ENCODE measurements around the genes SLX4 and TRAP1.

DNA sequence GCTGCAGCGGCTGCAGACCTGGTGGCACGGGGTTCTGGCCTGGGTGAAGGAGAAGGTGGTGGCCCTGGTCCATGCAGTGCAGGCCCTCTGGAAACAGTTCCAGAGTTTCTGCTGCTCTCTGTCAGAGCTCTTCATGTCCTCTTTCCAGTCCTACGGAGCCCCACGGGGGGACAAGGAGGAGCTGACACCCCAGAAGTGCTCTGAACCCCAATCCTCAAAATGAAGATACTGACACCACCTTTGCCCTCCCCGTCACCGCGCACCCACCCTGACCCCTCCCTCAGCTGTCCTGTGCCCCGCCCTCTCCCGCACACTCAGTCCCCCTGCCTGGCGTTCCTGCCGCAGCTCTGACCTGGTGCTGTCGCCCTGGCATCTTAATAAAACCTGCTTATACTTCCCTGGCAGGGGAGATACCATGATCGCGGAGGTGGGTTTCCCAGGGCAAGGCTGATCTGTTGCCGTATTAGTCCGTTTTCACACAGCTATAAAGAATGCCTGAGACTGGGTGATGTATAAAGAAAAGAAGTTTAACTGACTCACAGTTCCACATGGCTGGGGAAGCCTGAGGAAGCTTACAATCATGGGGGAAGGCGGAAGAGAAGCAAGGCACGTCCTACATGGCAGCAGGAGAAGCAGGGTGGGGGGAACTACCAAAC is 3.8 kb downstream of the IL32 start:
- PRO-cap: no peak
- RAMPAGE, long total RNA: no peak

- PRO-cap: no peak
- RAMPAGE, long total RNA: no peak
Measured at GRCh38 chr16:3158096-3158534, 23.3 kb downstream of the ZNF213 start.

- PRO-cap: no peak
- RAMPAGE, long total RNA: no peak
Measured at GRCh38 chr16:3188696-3189813, 45.9 kb downstream of the ZNF200 start.

DNA sequence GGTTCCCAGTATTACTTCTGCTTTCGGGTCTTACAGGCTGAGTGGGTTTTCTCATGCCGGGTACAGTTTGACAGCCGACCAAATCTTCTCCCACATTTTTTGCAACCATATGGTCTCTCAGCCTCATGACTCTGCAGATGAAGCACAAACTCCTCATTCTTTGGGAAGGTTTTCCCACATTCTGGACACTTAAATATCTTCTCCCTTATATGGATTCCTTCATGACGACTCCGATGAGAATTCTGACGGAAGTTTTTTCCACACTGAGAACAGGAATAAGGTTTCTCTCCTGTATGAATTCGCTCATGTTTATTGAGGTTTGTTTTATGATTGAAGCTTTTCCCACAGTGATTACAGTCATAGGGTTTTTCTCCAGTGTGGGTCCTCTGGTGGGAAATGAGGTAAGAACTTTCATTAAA is 11.1 kb downstream of the ZNF200 start:
- PRO-cap: no peak
- RAMPAGE, long total RNA: no peak

DNA sequence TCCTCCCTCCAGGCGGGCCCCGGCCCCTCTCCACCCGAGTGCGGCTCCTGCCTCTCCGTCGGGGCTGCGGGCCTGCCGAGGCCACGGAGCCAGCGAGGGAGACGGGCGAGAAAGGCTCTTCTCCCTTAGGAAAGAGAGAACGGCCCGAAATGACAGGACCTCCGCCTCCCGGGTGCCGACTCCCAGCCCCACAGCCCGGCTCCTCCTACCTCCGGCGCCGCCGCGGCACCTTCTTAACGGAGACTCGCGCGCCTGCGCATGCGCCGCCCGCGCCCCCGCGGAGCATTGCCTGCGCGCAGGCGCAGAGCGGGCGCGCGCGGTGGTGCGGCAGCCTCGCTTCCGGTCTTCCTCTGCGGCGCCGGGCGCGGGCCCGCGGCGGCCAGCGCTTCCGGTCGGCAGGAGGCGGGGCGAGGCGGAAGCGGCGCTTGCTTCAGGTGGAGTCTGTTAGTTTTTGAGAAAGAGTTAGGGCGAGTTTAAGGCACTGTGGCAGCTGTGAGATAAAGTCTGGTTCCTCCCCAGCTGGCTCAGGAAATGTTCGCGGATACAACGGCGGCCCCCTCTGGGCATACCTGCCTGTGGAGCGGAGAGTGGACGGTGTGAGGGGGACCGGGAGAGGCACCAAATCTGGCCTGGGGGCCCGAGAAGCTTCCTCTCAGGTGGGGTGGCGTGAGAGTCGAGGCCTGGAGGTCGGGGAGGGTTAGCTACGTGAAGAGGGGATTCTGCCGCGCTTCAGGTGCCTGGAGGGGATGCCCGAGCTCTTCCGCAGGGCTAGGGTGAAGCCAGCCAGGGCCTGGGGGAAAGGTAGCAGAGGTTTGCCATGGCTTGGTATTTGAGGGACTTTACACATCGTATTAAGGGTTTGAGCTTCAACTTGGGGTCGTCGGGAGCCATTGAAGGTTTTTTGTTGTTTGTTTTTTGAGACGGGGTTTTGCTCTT is at the start of gene SLX4:
Gene SLX4 (minus strand): TSS at position 256 of the 936 bp plus-strand sequence.
- PRO-cap: bidirectional peak, plus-strand start at position 398 of the sequence, minus-strand start at position 207 of the sequence
- RAMPAGE, long total RNA: no peak

GRCh38 chr16:3645797-3646153 is 8.7 kb upstream of the DNASE1 start:
- PRO-cap: no peak
- RAMPAGE, long total RNA: no peak

DNA sequence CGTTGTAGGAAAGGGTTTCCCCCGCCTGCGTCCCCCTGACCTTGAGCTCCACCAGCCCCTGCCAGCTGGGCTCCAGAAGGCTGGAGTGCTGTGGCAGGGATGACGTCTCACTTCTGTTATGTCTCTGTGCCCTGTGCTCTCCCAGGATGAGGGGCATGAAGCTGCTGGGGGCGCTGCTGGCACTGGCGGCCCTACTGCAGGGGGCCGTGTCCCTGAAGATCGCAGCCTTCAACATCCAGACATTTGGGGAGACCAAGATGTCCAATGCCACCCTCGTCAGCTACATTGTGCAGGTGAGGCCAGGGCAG is 691 bp downstream of the DNASE1 start:
- PRO-cap: no peak
- RAMPAGE, long total RNA: no peak

DNA sequence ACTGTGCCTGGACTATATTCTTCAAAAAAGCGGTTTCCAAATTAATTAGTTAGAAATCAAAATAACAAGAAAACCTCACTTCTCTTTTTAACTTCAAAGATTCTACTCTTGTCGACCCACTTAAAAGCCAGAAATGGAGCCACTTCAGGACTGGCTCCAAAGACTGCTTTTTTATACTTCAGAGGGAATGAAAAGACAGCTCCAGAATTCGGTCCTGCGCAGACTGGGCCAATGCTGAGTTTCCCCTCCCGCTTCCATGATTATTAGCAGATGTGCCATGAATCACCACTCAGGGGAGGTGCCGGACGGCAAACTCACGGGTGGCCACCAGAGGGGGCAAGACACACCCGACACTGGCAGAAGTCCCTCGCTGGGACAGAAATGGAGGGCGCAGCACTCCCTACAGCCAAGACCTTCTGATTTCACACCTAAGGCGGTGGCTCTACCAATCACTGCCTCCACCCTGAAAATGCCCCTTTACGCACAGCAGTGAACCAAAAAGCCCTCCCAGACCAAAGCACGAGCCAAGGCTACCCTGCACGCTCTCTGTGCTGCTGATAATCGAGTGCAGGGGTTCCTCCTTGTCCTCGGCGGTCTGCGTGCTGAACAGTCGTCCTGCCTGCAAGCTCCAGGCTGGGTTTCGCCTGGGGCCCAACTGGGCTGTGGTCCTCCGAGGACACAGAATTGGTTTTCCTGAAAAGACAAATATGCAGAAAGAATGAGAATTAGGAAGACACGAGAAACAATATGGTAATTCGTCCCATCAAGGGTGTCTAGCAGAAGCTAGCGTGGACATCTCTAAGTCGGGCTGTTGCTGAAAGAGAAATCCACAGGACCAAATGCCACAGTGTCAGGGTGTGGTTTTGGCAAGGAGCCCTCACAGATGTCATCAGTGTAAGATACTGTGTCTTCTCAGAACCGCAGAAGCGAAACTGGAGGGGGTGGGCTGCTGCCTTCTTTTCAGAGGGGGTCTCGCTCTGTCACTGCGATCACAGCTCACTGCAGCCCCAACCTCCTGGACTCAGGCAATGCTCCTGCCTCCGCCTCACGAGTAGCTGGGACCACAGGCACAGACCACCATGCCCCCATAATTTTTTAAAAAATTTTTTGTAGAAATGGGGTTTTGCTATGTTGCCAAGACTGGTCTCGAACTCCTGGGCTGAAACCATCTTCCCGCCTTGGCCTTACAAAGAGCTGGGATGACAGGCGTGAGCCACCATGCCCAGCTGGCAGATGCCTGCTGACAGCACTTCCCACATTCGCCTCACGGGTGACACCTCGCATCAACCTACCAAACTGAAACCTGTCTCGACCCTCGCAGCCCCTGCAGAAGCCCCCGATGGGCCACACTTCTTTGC is 26.6 kb downstream of the TRAP1 start:
- PRO-cap: no peak
- RAMPAGE, long total RNA: no peak

DNA sequence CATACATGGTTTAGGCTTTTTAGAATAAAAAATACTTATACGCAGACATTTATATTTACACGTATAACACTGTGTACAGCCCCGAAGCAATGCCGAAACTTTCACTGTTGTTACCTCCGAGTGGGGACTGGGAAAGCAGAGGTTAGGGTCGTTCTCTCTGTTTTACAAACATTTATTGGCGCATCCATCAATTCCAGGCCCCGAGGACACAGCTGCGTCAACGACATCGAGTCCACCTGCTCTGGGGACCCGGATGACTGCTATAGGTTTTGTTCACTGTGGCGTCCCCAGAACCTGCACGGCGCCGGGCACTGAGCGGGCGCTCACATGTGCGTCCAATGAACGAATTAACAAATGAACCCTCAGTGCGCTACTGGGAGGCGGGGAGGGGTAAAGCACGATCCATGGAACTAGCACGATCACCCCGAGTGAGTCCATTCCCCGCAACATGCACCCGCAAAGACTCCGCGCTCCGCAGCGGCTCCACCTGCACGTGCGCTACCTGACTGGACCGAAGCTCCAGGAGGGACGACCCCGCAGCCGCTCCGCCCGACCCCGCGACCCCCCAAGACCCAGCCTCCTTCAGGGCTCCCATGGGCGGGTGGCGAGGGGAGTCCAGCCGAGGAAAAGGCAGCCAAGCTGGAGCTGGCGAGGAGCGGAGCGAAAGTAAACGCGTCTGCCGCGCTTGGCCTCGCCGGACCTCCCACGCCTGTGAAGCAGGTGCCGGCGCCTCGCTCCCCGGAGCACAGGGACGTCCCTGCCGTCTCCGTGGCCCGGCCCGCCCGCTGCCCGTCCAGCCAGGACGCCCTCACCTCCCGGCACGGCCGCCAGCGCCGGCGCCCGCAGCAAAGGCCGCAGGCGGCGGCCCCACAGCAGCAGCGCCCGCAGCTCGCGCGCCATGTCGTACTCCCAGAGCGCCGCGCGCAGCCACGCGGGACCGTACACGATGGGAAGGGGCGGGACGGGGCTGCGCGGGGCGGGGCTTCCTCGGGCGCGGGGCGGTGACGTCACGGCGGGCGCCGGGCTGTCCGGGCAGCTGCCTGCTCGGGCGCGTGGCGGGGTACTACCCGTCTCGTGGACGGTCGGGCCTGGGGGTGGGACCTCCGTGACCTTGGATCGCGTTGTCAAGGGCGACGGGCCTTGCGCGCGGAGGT is at the start of gene TRAP1:
Gene TRAP1 (minus strand): TSS at position 916 of the 1,154 bp plus-strand sequence.
- PRO-cap: bidirectional peak, plus-strand start at position 1,022 of the sequence, minus-strand start at position 903 of the sequence
- RAMPAGE, long total RNA: no peak

GRCh38 chr16:3727275-3727809 is 10.0 kb upstream of the TRAP1 start:
- PRO-cap: no peak
- RAMPAGE, long total RNA: no peak

DNA sequence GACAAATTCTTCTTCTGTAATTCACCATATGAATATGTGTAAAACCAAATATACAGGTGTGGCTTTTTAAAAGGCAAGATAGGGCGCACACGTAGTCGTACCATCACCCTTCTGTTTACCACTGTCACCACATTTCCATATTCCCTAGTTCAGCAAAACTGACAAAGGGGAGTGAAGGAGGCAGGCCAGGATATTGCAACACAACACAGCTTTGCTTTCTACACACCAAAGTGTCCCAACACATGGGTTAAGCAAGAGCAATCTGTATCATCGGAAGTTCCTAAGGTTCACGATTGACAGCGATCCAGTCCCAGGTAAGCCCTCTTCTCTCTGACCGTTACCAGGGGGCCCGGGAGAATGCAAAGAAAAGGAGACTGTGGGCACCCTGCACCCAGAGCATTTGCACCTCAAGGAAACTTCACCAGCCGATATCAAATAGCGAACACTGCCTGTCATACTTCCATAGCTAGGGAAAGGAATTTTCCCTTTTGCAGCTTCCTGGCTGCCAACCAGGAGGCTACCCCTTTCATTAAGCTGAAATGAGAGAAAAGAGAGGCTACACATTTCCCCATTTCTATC is 23.1 kb downstream of the CREBBP start:
- PRO-cap: no peak
- RAMPAGE, long total RNA: no peak

GRCh38 chr16:3879691-3880387 is 674 bp downstream of the CREBBP start:
- PRO-cap: bidirectional peak, plus-strand start at chr16:3880284, minus-strand start at chr16:3880020
- RAMPAGE, long total RNA: no peak

DNA sequence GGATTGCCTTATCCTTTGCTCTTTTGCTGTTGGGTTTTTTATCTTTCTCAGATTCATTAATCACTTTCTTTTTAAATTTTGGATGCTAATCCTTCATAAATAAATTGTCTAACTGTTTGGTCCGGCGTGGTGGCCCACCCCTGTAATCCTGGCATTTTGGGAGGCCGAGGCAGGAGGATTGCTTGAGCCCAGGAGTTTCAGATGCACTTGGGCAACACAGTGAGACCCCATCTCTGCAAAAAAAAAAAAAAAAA is 10.8 kb upstream of the CREBBP start:
- PRO-cap: no peak
- RAMPAGE, long total RNA: no peak

DNA sequence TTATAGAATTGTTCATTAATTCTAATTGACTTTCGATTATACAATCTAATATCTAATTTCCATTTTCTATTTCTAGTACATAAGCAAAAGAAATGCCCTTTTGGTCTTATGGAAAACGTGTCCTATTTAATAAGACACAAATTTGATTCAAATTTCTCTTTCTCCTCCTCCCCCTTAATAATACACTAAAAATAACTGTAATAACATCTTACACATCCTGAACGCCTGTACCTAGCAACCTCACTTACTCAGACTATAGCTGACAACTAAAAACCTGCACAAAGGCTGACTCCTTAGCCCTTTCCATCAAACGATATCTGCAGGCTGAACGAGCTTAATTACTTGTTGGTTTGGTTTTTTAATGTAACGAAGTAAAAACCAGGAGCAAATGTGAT is 23.8 kb downstream of the ADCY9 start:
- PRO-cap: no peak
- RAMPAGE, long total RNA: no peak

GRCh38 chr16:4093422-4093803 is 22.8 kb downstream of the ADCY9 start:
- PRO-cap: no peak
- RAMPAGE, long total RNA: no peak

DNA sequence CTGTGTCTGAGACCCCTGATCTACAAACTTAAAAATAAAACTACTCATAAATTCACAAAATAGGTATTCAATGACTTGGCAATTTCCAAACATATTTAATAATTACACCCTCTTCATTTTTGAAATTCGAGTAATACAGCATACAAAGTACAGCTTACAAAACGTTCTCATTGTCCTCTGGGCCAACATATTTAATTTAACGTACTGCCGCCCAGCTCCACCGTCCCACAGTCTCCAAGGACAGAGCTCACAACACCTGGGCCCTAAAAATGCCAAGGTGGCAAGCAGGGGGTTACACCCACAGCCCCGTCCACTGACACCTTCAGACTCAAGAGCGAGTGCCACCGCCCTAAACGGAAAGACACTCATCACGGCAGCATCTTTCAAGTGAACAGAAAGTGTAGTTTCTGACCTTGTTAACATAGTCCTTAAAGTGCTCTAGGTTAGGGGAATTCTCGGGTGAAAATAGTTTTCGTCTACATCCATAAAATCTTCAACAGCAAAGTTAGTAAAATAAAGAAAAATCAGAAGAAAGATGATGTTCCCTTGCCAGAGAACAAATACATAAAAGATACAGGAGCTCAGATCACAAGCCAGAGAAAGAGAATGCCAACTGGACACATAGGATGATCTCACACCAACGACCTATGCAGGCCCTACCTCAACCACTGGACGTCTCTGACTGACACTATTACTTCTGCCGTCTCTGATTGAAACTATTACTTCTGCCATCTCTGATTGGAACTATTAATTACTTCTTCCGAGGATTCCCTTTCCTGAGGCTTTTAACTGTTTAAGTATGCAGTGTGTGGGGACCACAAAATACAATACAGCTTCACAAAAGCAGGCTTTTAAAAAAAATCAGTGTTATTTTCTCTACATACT is 4.1 kb downstream of the ADCY9 start:
- PRO-cap: no peak
- RAMPAGE, long total RNA: no peak

DNA sequence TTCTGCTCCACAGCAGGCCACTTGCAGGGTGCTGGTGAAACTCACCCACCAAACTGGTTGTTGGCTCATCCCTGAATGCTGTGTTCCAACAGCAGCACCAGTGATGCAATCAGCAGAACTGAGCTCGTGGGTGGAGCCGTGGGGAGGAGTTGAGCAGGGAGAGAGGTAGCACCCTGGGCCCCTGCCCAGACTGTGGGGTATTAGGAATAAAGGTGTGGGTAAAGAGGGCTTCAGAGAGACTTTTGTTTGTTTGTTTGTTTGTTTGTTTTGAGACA is 62.8 kb downstream of the SRL start:
- PRO-cap: no peak
- RAMPAGE, long total RNA: no peak

DNA sequence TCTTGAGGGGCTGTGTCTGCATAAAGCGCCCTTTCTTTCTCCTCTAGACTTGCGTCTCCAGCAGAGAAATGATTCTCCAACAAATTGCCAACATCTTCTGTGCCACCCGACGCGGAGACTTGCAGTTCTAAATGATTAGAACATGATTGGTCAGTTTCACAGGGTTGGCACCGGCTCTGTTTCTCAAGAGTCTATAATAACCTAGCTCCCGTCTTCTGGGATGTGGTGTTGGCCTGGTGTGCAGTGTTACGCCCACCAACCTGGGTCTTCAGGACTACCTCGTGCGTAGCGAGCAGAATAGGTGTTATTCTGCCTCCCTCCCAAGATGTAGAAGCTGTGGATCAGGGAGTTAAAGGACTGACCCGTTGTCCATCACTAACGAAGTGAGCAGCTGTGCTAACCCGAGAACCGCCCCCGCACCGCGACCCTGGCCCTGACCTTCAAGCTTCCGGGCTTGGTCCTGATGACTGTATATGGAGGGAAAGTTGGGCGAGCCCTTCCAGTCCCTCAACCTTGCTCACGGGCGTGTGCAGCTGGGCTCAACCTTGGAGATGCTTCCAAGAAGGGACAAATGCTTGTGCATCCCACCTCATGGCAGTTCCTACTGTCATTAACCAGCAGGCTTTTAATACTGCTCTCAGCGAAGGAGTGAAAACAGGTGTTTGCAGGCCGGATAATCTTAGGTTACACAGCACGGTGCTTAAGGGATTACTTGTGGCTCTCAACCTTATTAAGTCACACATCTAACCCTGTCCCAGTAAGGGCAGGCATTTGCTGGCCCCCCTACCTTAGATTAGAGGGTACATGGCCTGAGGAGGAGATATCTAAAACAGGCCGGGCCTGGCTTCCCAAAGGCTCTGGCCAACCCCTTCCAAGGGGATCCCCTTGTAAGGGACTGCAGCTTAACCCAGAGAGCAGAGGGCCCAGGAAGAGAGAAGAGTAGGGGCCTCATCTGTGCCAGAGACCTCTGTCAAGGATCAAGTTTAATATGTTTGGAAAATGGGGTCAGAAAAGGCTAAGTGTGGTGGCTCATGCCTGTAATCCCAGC is 33.6 kb downstream of the SRL start:
- PRO-cap: no peak
- RAMPAGE, long total RNA: no peak

GRCh38 chr16:4209476-4210057 is 32.3 kb downstream of the SRL start:
- PRO-cap: no peak
- RAMPAGE, long total RNA: no peak

DNA sequence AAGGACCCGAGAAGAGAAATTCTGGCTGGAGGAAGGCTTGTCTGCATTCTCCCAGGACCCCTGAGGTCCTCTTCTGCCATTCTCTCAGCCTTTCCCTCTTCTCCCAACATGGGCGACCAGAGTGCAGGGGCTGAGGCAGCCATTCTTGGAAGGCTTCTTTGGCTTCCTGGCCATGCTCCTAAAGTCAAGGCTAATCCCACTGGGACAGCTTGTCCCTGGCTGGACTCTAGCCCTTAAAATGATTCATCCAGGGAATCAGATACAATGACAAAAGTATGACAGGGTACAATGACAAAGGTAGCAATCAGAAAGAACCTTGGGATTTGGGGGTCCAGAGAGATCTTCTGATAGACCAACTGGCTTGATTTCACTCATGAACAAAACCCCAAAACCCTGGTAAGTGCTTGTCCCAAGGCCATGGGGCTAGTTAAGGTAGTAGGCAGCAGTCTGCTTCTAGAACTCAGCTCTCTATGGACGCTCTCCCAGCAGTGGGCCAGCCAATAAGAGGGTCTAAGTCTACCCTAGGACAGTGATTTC is 26.7 kb downstream of the SRL start:
- PRO-cap: no peak
- RAMPAGE, long total RNA: no peak